HepG2 (cell line): ENCODE data around the gene CCDC3.

DNA sequence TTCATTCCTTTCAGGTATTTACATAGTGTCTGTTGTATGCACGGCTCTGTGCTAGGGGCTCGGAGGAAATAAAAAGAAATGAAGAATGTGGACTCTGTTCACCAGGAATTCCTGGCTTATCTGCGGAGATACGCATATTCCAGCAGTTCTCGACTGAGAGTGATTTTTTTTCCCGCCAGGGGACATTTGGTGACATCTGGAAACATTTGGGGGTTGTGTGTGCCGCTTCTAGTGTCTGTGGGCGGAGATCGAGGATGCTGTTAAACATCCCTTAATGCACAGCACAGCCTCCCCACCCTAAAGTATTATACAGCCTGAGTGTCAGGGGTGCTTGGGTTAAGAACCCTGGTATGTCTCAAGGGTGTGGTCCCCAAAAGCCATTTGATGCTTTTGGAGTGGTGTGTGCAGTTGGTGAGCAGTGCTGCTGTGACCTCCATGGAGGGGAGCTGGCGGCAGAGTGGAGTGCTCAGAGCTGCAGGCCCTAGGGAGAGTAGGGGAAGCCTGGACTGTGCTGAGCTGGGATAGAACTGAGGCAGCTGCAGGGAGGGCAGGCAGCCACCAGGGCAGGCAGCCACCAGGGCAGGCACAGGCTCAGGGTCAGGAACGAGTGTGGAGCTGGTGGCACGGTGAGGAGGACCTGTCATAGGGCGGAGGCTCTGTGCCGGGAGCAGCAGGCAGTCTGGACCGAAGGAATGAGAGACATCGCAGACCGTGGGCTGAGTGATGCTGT, 152.3 kb downstream of the CAMK1D start:
- RRBS, 2 experiments: no CpG with 5 or more reads among the region's 17 CpGs
CAGE:
- cytosol, long polyA minus RNA: no peak
- cytosol, long polyA plus RNA: no peak
- long polyA plus RNA: no peak
- nucleus, long polyA minus RNA: no peak
- nucleus, long polyA plus RNA: no peak

DNA sequence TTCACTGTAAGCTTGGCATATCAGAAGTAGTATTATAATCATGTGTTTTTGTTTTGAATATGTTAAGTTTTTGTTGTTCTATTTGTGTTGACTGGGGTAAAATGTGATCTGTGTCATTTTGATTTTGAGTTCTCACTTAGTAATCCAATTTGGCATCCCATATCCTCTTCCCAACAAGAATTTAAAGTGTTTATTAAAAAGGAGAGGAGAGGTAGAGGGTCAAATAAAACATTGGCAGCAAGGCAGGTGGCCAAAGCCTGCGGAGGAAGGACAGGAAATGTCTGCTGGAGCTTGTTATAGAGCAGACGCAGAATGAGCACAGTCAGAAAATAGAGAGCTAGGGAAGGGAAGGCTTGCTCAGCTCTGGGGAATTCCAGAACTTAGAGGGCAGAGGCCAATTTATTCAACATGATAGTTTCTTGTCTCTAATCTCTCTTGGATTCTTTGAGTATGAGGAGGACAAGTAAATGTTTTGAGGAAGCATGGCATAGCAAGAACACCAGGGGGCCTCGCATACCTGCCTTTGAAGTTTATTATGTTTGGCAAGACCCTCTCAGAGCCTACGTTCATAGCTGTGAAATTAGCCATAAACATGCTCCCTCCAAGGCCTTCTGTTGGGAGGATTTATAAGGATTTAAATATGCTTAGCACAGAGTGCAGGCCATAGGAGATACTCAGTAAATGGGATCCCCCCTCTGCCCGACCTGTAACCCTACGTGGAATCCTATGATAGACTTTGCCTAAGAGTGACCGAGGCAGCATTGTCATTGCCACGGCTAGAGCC, 294.1 kb downstream of the CCDC3 start:
- RRBS, 2 experiments: no CpG with 5 or more reads among the region's 8 CpGs
CAGE:
- cytosol, long polyA minus RNA: no peak
- cytosol, long polyA plus RNA: no peak
- long polyA plus RNA: no peak
- nucleus, long polyA minus RNA: no peak
- nucleus, long polyA plus RNA: no peak

DNA sequence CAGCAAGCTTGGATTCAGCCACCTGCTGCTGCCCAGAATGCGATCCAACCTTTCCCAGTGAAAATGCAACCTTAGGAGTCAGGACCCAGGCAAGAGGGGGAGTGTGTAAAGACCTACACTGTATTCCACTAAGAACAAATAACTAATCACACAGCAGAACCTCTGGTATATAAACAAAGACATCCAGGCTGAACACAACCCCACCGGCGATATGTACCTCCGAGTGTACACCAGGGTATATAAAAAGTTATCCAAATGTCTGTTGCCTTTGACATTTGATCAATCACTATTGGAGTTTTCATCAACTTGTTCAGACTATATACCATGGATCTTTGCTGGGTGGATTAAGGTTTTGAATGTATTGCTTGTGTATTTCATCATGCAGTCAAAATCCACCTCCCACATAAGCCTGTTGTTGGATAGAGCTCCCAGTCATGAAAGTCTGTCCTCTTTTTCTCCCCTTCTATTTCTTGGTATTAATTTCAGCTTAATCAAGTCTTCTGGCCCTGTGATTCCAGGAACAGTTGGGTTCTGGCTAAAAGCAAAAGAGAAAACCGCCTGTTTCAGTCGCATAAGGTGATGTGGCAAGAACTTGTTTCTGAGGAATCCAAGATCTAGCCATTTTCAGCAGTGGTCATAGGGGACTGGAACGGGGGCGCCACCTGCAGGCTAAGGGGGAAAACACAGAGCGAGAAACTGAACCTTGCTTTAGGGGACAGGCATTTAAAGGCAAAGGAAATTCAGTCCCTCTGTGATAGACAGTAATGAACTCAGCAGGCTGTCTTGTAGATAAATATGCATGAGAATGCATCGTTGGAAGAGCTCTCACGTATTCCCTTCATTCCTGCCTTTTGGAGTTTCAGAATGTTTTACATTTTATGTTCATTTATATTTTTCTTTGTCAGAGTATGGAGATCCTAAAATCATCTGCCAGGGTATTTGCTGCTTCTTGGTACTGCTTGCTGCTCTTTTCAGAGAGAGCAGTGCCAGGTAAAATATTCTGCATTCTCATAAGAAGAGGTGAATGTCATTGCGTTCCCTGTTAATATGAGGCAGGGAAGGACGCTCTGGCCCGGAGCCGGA, 290.5 kb downstream of the CCDC3 start:
- RRBS, 2 experiments: no CpG with 5 or more reads among the region's 15 CpGs
CAGE:
- cytosol, long polyA minus RNA: no peak
- cytosol, long polyA plus RNA: no peak
- long polyA plus RNA: no peak
- nucleus, long polyA minus RNA: no peak
- nucleus, long polyA plus RNA: no peak

DNA sequence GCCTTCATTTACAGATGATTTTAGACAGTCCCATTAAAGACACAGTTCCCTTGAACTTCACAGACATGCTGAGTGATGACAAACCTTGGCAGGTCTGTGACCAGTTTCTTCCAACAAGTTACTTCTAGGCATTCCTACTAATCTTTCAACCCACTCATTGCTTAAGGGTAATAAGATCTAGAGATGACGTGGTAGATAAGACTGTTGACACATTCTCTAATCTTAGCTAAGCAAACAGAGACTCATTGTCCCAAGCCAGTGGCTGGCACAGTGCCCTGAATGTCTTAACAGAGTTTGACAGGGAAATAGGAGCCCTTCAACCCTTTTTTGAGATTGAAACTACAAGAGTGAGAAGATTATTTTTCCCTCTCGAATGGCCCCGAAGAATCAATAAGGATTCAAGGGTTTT, 281.1 kb downstream of the CCDC3 start:
- RRBS, 2 experiments: no CpG with 5 or more reads among the region's 3 CpGs
CAGE:
- cytosol, long polyA minus RNA: no peak
- cytosol, long polyA plus RNA: no peak
- long polyA plus RNA: no peak
- nucleus, long polyA minus RNA: no peak
- nucleus, long polyA plus RNA: no peak

GRCh38 chr10:12785313-12785834, 216.1 kb downstream of the CCDC3 start:
- RRBS, 2 experiments: 53% methylated on average over 3 of the region's 13 CpGs; no CpG with 5 or more reads in 1 of the 2 experiments
CAGE:
- cytosol, long polyA minus RNA: no peak
- cytosol, long polyA plus RNA: no peak
- long polyA plus RNA: no peak
- nucleus, long polyA minus RNA: no peak
- nucleus, long polyA plus RNA: no peak

GRCh38 chr10:12833727-12834600, 167.5 kb downstream of the CCDC3 start:
- RRBS, 2 experiments: 15 to 20% methylated on average over 3 of the region's 21 CpGs
CAGE:
- cytosol, long polyA minus RNA: no peak
- cytosol, long polyA plus RNA: no peak
- long polyA plus RNA: no peak
- nucleus, long polyA minus RNA: no peak
- nucleus, long polyA plus RNA: no peak

- RRBS, 2 experiments: 5 to 7% methylated on average over 29 of the region's 53 CpGs
CAGE:
- cytosol, long polyA minus RNA: no peak
- cytosol, long polyA plus RNA: no peak
- long polyA plus RNA: no peak
- nucleus, long polyA minus RNA: no peak
- nucleus, long polyA plus RNA: no peak
Observed at GRCh38 chr10:13001578-13002111, at the start of gene CCDC3. TSS of gene CCDC3 (minus strand) at chr10:13001713.

DNA sequence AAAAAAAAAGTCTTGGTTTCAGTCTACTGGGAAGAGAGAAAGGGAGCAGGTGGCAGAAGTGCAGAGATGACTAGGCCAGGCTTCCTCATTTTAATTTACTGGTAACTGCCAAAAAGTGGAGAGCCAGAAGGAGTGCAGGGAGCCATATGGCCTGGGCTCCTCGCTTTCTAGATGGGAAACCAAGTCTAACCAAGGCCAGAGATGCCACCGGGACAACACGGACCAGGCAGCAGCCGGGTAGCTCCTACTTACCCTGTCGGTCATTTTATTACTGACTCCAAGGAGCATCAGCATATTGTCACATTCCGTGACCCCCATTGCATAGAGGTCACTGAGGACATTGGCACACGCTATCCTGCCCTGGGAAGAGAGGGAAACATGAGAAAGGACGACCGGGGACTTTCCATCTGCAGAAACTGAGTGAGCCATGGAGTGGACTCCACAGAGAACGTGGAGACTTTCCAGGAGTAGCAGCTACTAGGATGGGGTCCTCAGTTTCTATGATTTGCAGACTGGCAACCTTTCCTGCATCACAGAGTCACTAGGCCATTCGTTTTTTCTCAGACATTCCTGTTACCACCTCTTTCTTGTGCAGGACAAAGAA, 12.0 kb downstream of the SEPHS1 start:
- RRBS, 2 experiments: no CpG with 5 or more reads among the region's 11 CpGs
CAGE:
- cytosol, long polyA minus RNA: no peak
- cytosol, long polyA plus RNA: no peak
- long polyA plus RNA: no peak
- nucleus, long polyA minus RNA: no peak
- nucleus, long polyA plus RNA: no peak

GRCh38 chr10:13346951-13347924, 855 bp downstream of the SEPHS1 start:
- RRBS, 2 experiments: 1 to 2% methylated on average over 38 to 48 of the region's 117 CpGs
CAGE:
- cytosol, long polyA minus RNA: no peak
- cytosol, long polyA plus RNA: no peak
- long polyA plus RNA: no peak
- nucleus, long polyA minus RNA: no peak
- nucleus, long polyA plus RNA: no peak

- RRBS, 2 experiments: no CpG with 5 or more reads among the region's 27 CpGs
CAGE:
- cytosol, long polyA minus RNA: no peak
- cytosol, long polyA plus RNA: no peak
- long polyA plus RNA: no peak
- nucleus, long polyA minus RNA: no peak
- nucleus, long polyA plus RNA: no peak
Observed at GRCh38 chr10:13440194-13440746, 88.5 kb downstream of the BEND7 start.

GRCh38 chr10:13625004-13625630, 38.4 kb downstream of the PRPF18 start:
- RRBS, 2 experiments: no CpG with 5 or more reads among the region's 9 CpGs
CAGE:
- cytosol, long polyA minus RNA: no peak
- cytosol, long polyA plus RNA: no peak
- long polyA plus RNA: no peak
- nucleus, long polyA minus RNA: no peak
- nucleus, long polyA plus RNA: no peak

- RRBS, 2 experiments: no CpG with 5 or more reads among the region's 13 CpGs
CAGE:
- cytosol, long polyA minus RNA: no peak
- cytosol, long polyA plus RNA: no peak
- long polyA plus RNA: no peak
- nucleus, long polyA minus RNA: no peak
- nucleus, long polyA plus RNA: no peak
Observed at GRCh38 chr10:13705021-13705404, 118.2 kb downstream of the PRPF18 start.

DNA sequence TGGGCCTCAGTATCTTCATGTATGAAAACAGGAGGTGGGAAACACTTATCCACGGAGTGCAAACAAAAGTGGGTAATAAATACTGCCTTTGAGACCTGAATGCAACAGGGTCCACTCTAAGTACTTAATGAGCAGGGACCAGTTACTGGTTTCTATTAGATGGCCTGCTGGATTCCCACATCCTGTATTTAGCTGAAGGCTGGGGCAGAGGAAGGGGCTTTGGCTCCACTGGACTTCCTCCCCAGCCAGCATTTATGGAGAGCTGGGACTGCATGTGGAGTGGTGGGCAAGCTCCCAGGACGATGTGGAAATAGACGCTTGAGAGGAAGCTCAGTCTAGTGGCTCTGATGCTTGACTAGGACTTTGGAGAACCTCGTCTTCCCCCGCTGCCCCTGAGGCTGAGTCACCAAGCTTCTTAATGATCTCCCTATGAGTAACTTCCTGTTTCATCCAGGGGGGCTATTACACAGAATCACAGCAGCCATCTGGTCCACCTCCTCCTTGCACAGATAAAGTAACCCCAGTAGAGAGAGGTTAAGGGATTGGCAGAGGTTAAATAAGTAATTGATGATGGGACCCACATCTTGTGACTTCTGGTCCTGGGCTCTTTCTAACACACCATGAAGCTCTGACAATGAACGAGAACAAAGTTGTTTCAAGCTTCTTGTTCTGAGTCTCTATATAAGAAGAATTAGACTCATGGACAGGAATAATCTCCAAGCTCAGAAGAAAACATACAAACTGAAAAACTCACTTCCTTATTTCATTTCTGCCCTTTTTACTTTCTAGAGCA, 126.2 kb downstream of the PRPF18 start:
- RRBS, 2 experiments: no CpG with 5 or more reads among the region's 6 CpGs
CAGE:
- cytosol, long polyA minus RNA: no peak
- cytosol, long polyA plus RNA: no peak
- long polyA plus RNA: no peak
- nucleus, long polyA minus RNA: no peak
- nucleus, long polyA plus RNA: no peak

GRCh38 chr10:13717585-13717895, 130.8 kb downstream of the PRPF18 start:
- RRBS, 2 experiments: no CpG with 5 or more reads among the region's 7 CpGs
CAGE:
- cytosol, long polyA minus RNA: no peak
- cytosol, long polyA plus RNA: no peak
- long polyA plus RNA: no peak
- nucleus, long polyA minus RNA: no peak
- nucleus, long polyA plus RNA: no peak

DNA sequence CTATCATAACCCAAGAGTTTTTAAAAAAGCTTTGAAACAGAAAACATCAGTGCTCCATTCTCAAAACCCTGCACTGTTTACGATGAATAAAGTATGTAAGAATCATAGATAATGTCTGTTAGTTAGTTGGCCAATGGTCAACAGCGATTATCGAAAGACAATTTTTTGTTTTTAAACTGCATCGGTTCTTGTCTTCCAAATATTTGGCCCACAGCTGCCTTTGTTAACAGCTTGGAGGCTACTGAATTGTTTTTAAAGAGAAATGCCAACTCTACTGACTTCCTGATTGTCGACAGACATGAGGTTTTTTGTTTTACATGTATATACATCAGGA, 170.2 kb downstream of the PRPF18 start:
- RRBS, 2 experiments: no CpG with 5 or more reads among the region's 5 CpGs
CAGE:
- cytosol, long polyA minus RNA: no peak
- cytosol, long polyA plus RNA: no peak
- long polyA plus RNA: no peak
- nucleus, long polyA minus RNA: no peak
- nucleus, long polyA plus RNA: no peak

DNA sequence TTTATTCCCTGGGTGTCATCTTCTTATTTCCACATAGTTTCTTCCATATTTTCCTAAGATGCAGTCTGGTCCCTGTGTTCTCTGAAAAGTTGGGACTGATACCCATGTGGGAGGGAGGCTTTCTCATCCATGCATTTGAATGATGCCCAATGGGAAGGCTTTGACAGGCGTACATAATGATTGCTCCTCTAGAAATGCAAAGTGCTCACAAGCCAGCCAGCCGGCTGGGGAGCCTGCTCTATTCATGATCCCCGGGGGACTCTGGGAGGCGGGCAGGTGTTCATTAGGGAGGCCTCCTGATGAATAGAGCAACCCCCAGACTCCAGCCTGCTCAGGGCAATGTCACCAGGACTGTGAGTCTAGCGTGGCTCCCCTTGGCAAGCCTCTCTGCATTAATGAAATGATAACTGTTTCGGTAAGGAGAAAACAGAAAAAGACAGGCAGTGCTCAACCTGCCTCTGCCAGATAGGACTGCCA, 236.3 kb downstream of the PRPF18 start:
- RRBS, 2 experiments: no CpG with 5 or more reads among the region's 6 CpGs
CAGE:
- cytosol, long polyA minus RNA: no peak
- cytosol, long polyA plus RNA: no peak
- long polyA plus RNA: no peak
- nucleus, long polyA minus RNA: no peak
- nucleus, long polyA plus RNA: no peak

DNA sequence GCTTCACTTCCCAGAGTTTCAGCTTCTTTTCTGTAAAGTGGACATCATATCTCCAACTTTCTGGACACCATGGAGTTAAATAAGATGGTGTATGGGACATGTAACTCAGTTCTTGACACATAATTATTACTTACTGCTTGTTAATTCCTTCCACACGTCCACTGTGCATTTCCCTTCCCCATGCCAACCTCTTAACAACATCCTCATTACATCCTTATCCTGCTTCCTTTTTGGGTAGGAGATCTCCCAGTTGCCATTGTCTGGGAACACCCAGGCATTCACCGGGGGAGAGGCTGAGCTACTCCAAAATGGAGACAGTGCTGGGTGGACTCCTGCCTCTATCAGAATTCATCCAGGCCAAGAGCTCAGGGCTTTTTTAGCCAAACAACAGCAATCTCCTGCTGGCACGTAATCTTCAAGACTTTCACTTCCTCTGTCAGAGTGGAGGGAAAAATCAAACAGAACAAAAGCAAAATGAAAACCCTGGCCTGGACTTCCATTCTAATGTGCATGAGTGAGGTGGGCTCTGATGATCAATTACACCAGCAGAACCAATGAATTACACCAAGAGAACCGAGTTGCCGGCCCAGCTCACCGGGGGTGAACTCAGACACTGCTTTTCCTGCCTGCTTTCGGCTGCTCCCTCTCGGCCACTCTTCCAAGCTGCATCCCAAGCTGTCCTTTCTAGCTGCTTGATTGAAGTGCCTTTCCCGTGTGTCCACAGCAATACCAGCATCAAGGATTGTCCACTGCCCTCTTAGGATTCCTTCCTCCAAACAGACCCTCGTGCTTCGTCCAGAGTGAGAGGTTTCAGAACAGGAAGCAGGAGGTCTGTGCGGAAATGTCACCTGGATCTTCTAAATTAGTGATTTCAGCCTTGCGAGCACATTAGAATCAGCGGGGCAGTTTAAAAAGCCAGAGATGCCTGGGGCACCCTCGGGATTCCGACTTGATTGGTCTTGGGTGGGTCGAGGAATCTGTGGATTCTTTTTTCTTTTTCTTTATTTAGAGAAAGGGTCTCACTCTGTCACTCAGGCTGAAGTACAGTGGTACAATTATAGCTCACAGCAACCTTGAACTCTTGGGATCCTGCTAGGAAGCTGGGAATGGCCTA, 245.2 kb downstream of the PRPF18 start:
- RRBS, 2 experiments: no CpG with 5 or more reads among the region's 17 CpGs
CAGE:
- cytosol, long polyA minus RNA: no peak
- cytosol, long polyA plus RNA: no peak
- long polyA plus RNA: no peak
- nucleus, long polyA minus RNA: no peak
- nucleus, long polyA plus RNA: no peak

DNA sequence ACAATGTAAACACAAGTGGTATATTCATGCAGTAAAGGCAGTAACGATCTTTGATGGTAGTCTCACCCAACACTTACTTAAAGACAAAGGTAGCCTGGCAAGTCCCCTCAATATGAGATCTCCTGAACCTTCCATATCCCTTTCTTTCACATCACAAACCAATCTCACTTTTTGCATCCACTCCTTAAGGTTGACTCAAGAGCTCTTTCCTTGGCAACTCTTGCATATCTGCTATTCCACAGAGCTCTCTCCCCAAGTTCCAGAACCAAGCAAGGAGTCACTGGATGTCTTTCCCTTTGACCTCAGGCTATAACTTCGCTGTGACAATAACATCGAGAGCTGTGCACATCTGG, 302.3 kb downstream of the PRPF18 start:
- RRBS, 2 experiments: no CpG with 5 or more reads among the region's 3 CpGs
CAGE:
- cytosol, long polyA minus RNA: no peak
- cytosol, long polyA plus RNA: no peak
- long polyA plus RNA: no peak
- nucleus, long polyA minus RNA: no peak
- nucleus, long polyA plus RNA: no peak

DNA sequence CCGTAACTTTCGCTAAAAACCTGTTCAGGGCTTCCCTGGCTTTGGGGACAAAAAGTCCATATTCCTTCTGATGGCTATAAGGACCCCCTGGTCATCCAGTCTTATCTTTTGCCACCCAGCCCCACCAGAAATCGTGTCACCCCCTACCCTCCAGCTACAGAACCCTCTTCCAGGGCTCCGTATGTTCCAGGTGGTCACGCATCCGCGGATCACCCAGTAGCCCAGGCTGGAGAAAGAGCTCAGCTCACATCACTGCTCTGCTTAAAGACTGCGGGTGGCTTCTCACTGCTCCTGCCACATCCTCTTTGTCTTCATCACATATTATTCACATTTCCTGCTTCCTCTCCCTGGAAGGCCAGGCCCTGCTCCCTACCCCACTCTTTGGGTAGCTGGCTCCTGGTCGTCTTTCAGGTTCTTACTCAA, 307.5 kb downstream of the PRPF18 start:
- RRBS, 2 experiments: no CpG with 5 or more reads among the region's 9 CpGs
CAGE:
- cytosol, long polyA minus RNA: no peak
- cytosol, long polyA plus RNA: no peak
- long polyA plus RNA: no peak
- nucleus, long polyA minus RNA: no peak
- nucleus, long polyA plus RNA: no peak

- RRBS, 2 experiments: no CpG with 5 or more reads among the region's 13 CpGs
CAGE:
- cytosol, long polyA minus RNA: no peak
- cytosol, long polyA plus RNA: no peak
- long polyA plus RNA: no peak
- nucleus, long polyA minus RNA: no peak
- nucleus, long polyA plus RNA: no peak
Observed at GRCh38 chr10:13956715-13957448, 370.1 kb downstream of the PRPF18 start.